SK-MEL-5 (cell line): ENCODE results near the gene CELF4.

RAMPAGE:
- cytosol, long total RNA, result no peak
- long total RNA, result no peak
- nucleus, long total RNA, result no peak
Measured at GRCh38 chr18:35998465-35999068, 26.1 kb downstream of the C18orf21 start.

GRCh38 chr18:36130849-36131182 is 1.1 kb downstream of the ELP2 start:
RAMPAGE:
- cytosol, long total RNA, result no peak
- long total RNA, result no peak
- nucleus, long total RNA, result no peak

DNA sequence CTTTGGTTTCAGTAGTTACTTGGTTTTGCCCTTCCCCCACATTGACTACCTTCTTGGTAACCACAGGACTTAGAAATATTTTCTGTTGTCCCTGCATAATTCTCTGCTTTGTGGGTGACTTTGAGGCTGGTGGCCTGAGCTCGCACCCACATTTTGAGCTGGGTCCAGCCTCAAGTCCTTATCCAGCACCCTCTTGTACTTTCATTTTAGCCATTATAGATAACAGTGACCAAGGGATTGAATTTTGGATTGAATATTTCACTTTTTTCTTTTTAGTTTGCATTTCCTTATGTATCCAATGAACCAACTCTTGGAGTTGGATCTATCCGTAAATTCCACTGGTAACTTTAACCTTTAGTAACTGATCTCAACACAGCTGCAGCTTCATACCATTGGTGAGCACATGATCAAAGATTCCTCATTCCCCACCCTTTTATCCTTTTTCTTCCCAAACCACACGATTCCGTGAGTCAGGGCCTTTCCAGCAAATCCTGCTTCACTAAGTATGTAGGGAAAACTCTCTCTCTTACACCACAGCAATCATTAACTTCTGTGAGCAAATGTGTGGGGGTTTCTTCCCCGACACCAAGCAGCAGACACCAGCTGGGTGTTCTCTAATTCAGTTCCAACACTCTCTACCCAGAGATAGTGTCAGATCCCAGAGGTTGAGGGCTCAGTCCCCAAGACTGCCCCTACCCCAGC is 23.4 kb downstream of the ELP2 start:
RAMPAGE:
- cytosol, long total RNA, result no peak
- long total RNA, result no peak
- nucleus, long total RNA, result no peak

DNA sequence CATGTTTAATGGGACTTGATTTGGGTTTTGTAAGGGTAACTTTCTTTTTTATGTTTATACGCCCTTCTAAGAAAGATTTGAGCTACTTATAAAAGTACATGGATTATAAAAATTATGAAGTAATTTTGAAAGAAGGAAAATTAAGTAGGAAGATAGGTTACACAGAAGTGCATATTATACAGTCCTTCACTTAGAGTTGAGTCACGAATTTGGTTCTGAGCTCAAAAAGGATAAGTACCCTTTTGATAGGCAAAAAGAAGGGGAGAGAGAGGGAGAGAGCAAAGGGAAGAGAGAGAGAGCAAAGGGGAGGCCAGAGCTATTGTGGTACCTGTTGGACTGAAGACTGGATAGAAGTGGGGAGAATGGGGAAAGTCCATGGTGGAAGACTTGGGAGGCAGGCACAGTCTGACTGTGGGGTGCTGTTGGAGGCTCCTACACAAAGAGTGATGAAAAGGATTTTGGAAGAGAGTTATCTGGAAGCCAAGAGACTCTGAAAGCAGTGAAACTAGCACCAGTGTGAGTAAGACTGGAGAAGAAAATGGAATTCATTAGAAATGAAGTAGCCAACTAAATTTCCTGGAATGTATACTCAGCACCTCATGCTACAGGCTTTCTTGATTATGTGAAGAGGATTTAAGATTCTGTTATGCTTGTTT is 27.6 kb downstream of the ELP2 start:
RAMPAGE:
- cytosol, long total RNA, result no peak
- long total RNA, result no peak
- nucleus, long total RNA, result no peak

GRCh38 chr18:36186390-36187241 is 681 bp upstream of the MOCOS start:
RAMPAGE:
- cytosol, long total RNA, result start-site peak on the minus strand at chr18:36186779-36186784, 201 and 61 reads in 2 replicates
- long total RNA, result no peak
- nucleus, long total RNA, result no peak

GRCh38 chr18:36187611-36188660 is 639 bp downstream of the MOCOS start:
RAMPAGE:
- cytosol, long total RNA, result no peak
- long total RNA, result no peak
- nucleus, long total RNA, result no peak

DNA sequence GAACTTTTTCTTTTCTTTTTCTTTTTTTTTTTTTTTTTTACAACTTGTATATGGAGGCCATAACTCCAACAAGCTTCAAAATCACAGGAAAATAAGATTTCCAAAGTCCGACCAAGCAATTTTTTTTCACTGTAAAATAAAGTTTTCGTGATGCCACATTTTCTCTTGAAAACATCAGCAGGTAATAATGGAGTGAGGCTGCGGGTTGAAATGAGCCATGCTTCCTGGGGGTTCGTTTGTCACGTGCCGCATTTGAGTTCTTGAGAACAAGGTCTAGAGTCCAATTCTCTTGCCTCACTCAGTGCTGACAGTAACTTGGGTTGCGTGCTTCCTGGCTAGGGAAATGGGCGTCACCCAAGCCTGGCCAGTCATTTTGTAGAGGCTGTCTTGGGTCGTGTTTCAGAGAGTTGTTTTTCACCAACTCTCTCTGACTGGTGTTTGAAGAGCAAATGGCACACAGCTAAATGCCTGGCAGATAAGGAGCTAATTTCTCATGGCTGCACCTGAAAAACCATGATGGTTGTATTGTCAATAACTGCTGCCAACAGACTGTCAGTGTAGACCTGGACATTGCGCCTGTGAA is 195.8 kb downstream of the FHOD3 start:
RAMPAGE:
- cytosol, long total RNA, result no peak
- long total RNA, result no peak
- nucleus, long total RNA, result no peak

DNA sequence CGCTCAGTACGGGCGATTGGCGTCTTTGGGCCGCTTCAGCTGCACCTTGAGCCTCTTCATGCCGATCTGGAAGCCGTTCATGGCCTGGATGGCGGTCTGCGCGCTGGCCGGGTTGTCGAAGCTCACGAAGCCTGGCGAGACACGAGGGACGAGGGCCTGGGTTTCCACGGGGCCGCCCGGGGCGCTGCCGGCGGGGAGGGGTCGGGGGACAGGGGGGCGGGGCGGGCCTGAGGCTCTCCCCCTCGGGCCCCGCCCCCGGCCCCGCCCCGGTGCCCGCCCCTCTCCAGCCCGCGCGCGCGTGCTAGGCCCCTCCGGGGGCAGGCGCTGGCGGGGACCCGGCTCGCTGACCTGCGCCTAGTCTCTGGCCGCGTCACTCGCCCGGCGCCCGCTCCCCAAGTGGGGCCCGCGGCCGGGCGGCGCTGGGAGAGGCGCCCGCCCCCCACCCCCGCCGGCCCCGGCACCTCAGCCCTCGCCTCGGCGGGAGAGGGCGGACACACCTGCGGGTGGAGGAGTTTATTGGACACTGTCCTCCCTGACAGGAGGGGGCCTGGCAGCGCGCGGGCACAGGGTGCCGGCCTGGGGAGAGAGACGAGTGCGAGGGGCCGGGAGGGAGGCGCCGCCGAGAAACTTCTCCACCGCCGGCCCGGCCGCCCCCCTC is 311.7 kb downstream of the CELF4 start:
RAMPAGE:
- cytosol, long total RNA, result no peak
- long total RNA, result no peak
- nucleus, long total RNA, result no peak

DNA sequence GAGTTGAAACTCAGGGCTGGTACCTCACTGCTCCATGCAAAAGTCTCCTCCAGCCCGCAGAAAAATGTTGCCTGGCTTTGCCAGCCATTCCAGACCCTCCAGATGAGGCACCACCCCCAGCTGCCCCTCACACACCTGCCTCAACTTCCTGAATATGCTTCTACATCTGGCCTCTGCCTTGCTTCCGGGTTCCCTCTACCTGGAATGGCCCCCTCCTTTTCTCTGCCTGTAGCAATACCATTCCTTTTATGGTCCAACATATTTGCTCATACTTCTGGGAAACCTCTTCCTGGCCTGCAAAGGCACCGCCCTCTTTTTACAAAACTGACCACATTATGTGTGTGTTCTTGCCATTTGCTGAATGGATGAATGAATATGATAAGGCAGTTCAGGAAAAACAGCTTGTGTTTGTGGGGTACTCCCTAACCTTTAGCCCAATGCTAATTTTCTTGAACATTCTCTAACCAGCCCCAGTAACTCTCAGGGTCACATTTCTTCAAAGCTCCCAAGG is 112.6 kb downstream of the CELF4 start:
RAMPAGE:
- cytosol, long total RNA, result no peak
- long total RNA, result no peak
- nucleus, long total RNA, result no peak

DNA sequence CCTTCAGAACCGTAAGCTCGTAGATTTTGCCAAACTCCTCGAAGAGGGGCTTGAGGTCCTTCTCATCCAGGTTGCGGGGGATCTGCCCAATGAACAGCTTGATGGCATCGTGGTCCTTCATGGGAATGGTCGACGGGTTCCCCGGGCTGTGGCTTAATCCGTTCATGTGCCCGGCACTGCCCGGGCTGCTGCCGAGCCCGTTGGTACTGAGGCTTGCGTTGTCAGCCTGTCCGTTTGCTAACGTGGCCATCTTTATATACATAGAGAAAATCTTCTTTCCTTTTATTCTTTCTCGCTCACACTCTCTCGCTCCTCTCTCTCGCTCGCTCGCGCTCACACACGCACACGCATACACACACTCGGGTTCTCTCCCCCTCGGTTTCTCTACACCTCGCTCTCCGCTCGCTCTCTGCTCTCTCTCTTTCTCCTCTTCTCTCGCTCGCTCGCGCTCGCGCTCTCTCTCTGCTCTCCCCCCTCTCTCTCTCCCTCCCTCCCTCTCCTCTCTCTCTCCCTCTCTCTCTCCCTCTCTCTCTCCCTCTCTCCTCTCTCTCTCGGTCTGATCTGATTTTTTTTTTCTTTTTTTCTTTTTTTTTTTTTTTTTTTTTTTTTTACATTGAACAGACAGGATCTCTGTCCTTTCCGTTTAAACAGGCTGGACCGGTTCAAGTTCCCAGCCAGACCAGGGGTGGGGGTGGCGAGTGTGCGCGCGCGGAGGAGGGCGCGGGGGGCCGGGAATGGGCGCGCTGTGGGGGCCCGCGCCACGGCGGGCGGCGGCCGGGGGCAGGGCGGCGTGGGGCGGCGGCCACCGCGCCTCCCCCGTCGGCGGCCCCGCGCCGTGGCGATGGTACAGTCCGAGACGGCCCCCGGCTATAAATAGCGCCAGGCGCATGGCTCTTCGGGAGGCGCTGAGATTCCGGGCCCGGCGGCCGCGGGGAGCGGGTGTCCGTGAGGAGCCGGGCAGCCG is at the start of gene CELF4:
Gene CELF4 (minus strand): TSS at position 419 of the 964 bp plus-strand sequence.
RAMPAGE:
- cytosol, long total RNA, result no peak
- long total RNA, result no peak
- nucleus, long total RNA, result no peak

DNA sequence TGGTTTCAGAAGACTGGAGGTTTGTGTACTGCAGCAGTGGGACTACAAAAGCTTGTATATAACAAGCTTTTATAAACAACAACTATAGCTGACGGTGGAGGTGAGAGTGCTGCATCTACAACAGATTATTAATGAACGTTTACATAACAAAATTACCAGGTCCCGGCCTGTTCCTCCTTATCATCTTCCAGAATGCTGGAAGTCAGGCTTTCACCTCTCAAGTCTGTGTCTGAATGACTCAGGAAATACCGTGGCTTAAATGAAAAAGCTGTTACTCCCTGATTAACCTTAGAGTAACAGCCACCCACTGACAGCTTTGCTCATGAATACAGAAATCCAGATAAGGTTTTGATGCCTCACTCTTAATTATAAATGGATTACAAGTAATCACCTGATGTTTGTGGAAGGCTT is 885.2 kb upstream of the CELF4 start:
RAMPAGE:
- cytosol, long total RNA, result no peak
- long total RNA, result no peak
- nucleus, long total RNA, result no peak

DNA sequence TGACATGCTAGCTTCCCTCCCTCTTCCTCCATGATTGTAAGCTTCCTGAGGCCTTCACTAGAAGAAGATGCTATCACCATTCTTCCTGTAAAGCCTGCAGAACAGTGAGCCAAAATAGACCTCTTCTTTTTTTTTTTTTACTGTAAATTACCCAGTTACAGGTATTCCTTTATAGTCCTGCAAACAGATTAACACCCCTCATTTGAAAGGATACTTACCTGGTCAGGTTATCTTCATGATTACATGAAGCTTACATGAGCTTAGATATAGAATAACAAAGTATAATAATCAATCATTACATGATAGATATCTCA is 1423.2 kb upstream of the CELF4 start:
RAMPAGE:
- cytosol, long total RNA, result no peak
- long total RNA, result no peak
- nucleus, long total RNA, result no peak

GRCh38 chr18:39644440-39644903 is 2078.9 kb upstream of the CELF4 start:
RAMPAGE:
- cytosol, long total RNA, result no peak
- long total RNA, result no peak
- nucleus, long total RNA, result no peak

GRCh38 chr18:41631967-41632553 is 323.0 kb upstream of the PIK3C3 start:
RAMPAGE:
- cytosol, long total RNA, result no peak
- long total RNA, result no peak
- nucleus, long total RNA, result no peak

RAMPAGE:
- cytosol, long total RNA, result no peak
- long total RNA, result no peak
- nucleus, long total RNA, result no peak
Measured at GRCh38 chr18:41997097-41997942, 42.3 kb downstream of the PIK3C3 start.

GRCh38 chr18:43419567-43419929 is 142.3 kb upstream of the SYT4 start:
RAMPAGE:
- cytosol, long total RNA, result no peak
- long total RNA, result no peak
- nucleus, long total RNA, result no peak

RAMPAGE:
- cytosol, long total RNA, result no peak
- long total RNA, result no peak
- nucleus, long total RNA, result no peak
Measured at GRCh38 chr18:43863137-43863576, 585.9 kb upstream of the SYT4 start.

DNA sequence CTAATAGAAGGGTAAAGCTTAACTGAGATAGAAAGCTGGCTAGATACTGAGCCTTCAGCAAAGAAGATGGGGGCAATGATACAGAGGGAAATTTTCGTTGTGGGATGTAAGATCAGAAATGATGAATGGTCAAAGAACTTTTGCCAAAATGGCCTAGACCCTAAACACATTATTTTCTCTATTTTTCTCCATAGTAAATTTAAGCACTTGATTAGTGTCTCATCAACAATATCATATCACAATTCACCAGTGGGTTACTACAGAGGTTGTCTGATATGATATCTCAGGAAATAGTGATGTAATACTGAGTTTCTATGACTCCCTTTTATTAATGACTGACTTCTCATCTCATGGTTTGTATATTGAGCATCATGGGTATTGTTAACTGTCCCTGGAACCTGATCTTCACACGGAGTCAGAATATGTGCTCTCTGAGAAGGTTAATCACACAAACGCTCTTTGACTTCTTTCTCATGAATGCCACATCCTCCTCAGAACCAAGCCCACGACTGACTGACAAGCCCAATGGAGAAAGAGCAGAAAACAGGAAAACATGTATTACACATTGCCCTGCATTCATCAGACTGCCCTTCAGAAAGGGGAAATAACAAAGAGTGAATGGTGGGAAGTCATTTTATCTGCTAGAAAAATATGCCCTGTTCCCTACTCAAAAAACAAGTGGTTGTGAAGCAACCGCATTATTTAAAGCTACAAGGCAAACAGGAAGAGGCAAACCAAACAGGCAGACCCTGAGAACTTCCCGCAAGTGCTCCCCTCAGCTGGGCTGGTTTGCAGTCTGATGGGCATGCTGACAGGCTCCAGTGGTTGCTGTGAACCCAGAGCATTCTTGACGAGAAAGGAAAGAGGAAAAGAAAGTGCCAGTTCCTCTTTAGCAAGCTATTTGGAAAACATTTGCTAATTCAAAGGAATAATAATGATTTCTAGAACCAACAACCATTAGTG is 173.0 kb upstream of the SETBP1 start:
RAMPAGE:
- cytosol, long total RNA, result no peak
- long total RNA, result no peak
- nucleus, long total RNA, result no peak

GRCh38 chr18:44682710-44683517 is 2.2 kb downstream of the SETBP1 start:
RAMPAGE:
- cytosol, long total RNA, result no peak
- long total RNA, result no peak
- nucleus, long total RNA, result no peak

DNA sequence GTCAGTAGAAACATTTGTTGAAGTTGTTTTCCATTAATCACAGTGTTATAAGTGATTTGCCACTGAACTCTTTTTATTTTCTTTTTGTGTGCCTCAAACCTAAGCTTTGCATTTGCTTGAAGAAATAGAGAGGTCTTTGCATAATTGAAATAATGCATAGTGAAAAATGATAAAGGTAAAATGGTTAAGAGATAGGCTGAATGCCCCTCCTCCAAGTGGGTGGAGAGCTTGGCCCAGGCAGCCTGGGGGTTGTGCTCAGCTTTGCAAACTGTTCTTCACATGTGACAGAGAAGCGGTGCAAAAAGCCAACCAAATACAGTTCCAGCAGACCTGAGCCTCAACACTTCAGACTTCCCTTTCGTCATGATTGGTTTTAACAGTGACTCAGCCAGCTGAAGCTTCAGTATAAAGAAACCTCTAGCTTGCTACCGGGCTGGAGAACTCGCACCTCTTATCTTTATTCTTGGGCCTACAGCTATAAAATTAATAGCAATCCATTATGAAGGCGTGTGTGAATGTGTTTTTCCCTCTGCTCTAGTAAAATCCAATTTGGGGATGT is 19.9 kb downstream of the SETBP1 start:
RAMPAGE:
- cytosol, long total RNA, result no peak
- long total RNA, result no peak
- nucleus, long total RNA, result no peak